ENCODE measurements around a stretch of chr20.

DNA sequence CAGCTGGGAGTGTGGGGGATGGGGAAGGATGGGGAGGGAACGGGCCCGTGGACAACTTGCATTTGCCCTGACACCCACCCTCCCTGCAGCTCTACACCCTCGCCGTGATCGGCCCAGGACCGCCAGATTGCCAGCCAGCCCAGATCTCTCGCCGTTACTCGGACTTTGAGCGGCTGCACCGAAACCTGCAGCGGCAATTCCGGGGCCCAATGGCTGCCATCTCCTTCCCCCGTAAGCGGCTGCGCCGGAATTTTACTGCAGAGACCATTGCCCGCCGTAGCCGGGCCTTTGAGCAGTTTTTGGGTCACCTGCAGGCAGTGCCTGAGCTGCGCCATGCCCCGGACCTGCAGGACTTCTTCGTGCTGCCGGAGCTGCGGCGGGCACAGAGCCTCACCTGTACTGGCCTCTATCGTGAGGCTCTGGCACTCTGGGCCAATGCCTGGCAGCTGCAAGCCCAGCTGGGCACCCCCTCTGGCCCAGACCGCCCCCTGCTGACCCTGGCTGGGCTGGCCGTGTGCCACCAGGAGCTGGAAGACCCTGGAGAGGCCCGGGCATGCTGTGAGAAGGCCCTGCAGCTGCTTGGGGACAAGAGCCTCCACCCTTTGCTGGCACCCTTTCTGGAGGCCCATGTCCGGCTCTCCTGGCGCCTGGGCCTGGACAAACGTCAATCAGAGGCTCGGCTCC is 7.1 kb downstream of the SNX21 start:
- PRO-cap: no peak

DNA sequence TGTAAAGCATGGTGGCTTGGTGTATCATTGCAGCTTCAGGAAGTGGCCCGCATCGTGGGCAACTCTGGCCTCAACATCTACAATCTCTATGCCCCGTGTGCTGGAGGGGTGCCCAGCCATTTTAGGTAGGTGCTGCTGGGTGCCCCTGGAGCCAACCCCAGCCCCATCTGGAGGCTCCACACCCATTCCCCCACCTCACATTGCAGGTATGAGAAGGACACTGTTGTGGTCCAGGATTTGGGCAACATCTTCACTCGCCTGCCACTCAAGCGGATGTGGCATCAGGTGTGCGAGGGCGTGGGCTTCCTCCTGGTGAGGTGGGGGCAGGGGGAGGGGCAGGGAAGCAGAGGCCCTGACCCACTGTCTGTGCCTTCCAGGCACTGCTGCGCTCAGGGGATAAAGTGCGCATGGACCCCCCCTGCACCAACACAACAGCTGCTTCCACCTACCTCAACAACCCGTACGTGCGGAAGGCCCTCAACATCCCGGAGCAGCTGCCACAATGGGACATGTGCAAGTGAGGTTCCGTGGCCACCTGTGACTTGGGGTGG is 3.6 kb downstream of the CTSA start:
- PRO-cap: no peak

GRCh38 chr20:45897519-45898170 is 6.5 kb downstream of the CTSA start:
- PRO-cap: no peak

DNA sequence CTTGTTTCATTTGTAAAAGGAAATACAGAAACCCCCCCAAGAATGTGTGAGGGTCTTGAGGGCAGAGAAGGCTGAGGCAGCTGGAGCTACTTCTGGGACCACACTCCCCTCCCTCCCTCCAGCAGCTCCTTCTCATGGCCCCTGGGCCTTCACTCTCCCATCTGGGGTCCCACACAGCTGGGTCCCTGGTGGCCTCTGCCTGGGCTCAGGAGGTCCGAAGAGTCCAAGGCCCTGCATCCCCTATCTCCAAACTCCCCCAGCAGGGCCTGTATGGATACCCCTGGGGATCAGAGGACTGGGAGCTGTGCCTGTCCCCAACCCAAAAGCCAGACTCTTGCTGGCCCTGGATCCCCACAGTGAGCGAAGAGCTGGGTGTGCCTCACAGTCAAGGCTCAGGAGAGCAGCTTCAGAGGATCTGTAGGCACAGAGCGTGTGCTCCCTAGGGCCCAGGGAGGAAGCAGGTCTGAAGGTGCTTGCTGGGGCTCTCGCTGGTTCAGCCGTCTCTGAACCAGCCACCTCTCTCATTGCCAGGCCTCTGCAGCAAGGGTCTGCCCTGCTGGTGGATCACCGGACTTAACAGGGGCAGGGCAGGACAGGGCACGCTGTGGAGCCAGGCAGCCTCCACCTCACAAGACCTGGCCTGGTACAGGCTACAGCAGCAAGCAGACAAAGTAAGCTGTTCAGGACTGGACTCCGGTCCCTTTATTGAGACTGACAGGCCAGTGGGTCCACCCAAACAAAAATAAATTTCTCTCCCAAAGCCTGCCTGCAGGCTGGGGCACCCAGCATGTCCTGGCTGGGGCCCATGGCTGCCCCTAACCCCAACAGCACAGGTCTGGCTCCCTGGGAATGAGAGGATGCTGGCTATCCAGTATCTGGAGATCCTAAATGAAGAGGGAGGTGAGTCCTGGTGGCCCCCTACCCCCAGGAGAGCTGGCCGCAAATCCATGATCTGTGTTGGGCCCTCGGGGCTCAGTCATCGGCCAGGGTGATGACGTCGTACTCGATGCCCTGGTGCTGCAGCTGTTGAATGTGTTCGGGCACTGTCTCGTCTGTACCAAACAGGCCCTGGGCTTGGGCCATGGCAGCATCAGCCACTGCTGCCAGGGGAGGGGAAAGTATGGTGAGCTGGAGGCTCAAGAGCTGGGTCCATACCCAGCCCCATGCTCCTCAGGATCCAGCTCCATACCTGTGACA is 13.9 kb downstream of the PCIF1 start:
- PRO-cap: no peak

DNA sequence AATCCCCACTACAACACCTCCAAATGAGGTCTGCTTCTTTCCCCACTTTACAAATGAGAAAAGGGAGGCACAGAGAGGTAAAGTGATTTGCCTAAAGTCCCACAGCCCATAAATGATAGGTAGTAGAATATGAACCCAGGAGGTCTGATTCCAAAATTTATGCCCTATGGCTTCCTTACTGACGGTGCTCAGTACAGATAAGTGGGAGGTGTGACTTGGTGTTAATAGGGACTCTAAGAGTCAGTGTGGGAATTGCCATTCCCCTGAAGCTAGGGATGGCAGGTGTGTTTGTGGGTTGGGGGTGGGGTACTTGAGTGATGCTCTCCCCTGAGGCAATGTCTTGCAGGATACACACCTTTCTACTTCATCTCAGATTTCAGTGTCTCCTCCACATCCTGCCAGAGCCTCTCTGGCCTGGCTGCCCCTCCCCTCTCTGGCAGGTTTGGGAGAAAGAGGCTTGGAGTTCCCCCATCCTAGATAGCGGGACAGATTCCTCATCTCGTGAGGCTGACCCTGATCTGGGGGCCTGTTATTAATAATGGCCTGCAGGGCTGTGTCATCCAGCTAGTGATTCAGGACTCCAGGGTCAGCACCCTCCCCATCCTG is 4.0 kb upstream of the MMP9 start:
- PRO-cap: no peak

GRCh38 chr20:46031450-46032396 is 2.7 kb downstream of the SLC12A5 start:
- PRO-cap: no peak

- PRO-cap: no peak
Observed at GRCh38 chr20:46072317-46073268, 17.2 kb downstream of the NCOA5 start.

DNA sequence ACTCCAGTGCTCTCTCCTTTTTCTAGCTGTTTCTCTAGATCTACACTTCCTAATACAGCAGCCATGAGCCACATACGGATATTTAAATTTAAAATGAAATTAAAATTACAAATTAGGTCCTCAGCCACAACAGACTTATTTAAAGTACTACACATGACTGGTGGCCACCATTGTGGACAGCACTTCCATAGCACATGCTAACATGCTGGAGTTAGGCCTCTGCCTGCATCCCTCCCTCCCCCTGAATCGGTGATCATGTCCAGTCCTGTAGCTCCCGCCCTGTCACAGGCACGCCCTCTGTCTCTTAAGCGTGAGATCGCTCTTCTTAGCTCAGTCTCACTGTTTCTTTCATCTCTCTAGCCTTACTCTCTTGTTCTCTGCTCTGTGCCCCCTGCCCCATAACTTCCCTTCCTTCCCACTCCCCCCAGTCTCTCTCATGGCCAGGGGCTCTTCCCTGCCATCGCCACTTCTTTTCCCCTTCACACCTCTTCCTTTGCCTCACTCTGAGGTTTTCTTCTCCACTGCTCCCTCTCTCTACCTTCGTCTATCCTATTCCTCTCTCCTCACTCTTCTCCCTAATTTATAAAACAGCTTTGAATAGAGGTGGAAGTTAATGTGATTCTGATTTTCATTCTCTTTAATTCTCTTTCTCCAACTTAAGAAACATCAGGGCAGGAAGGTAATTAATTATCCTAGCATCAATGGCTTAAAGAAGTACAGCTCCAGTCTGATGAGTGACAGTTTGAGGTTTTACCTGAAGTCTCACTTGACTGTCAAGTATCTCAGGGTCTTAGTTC is 13.4 kb upstream of the SLC35C2 start:
- PRO-cap: no peak

- PRO-cap: no peak
Observed at GRCh38 chr20:46550713-46550943, 174 bp upstream of the OCSTAMP start.

GRCh38 chr20:46562220-46563247 is 12.1 kb upstream of the OCSTAMP start:
- PRO-cap: no peak

GRCh38 chr20:46642595-46643093 is 8.6 kb downstream of the SLC13A3 start:
- PRO-cap: no peak

DNA sequence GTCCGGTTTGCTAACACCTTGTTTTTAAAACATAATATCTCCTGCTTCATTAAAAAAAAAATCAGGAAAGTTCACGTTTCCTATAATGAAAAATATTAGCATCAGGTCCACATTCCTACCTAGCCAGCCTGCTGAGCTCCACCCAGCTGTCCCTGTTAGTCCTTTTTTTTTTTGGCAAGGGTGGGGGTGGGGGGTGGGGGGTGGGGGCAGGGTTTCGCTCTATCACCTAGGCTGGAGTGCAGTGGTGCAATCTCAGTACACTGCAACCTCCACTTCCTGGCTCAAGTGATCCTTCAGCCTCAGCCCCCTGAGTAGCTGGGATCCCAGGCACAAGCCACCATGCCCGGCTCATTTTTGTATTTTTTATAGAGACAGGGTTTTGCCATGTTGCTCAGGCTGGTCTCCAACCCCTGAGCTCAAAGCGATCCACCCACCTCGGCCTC is 7.5 kb upstream of the SLC2A10 start:
- PRO-cap: no peak

DNA sequence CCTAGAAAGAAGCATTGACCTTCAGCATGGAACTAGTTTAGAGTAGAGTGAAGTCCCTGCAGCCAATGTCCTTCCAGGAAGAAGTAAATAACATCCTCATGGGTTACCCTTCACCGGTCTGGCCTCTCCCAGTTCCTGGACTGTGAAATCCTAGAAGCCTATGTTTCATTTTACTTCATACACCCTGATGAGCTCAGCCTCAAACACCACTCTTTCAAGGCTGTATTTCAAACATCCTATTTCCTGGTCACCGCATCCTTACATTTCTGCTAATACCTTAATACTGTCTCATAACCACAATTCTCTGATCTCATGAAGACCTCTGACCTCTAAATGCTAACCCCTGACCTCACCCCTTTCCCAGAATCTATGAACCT is 30.0 kb downstream of the SLC2A10 start:
- PRO-cap: no peak

- PRO-cap: no peak
Observed at GRCh38 chr20:47235896-47236692, 120.4 kb downstream of the ZMYND8 start.

DNA sequence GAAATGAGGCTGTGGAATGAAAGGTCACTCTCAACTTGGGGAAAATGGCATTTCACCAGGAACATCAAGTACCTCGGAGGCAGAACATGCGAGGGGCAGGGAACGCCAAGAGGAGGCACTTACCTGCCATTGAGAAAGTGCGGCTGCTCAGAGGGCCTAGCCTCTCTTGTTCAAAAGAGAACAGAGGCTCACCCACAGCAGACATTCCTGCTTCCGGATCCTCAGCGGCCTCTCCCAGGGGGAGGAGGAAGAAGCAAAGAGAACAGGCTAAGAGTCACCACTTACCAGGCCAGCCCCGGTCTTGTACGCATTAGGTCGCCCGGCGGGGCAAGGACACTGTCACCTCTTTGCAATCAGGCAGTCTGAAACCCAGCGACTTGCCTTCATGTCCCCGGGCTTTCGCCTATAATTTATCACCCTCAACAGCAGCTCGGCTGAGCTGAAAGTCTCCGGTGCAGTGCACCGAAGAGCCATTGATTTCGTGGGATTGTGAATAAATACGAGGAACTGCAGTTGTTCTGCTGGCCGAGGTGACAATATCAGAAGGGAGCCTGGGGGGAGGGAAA is 37.6 kb downstream of the ZMYND8 start:
- PRO-cap: bidirectional peak, plus-strand start at position 313 of the sequence, minus-strand start at position 226 of the sequence

- PRO-cap: no peak
Observed at GRCh38 chr20:47352056-47353156, 4.1 kb downstream of the ZMYND8 start.

- PRO-cap: no peak
Observed at GRCh38 chr20:47468289-47468858, 33.3 kb upstream of the NCOA3 start.

- PRO-cap: no peak
Observed at GRCh38 chr20:47492866-47493495, 8.7 kb upstream of the NCOA3 start.

DNA sequence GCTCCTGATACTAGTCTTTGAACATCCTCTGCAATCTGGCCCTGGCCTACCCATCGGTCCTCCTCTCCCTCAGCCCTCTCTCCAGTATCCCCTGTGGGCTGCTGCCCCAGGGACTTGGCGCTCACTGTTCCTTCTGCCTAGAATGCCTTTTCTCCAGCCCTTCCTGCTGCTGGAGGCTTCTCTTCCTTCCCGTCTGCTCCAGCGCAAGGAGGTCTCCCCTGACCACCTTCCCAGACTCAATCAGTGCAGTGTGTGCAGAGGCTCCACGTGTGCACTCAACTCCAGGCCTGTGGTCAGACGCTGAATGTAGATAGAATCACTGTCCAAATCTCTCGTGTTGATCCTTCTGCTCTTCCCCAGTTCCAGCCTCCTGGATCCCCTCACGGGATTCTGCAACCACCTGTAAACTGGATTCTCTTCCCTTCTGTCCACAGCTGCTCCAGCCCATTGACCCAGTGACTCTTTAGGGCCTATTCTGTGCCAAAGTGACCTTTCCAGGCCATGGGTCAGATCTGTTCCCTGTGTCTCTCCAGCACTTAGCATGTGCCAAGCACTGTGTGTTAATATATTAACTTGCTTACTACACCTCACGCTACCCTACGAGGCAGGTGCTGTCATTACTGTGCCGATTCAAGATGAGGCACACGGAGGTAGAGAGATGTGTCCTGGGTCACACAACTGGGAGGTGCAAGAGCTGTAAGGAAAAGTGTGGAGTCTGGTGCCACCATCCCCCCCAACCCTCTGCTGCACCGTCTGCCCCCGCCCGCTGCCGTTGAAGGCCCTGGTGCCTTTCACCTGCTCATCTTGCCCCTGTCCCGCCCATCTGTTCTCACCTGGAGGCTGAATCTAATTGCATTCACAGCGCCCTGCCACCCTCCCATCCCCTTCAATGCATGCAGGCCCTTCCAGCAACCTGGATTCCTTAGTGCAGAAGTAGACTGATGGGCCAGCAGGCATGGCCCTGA is 112.2 kb downstream of the SULF2 start:
- PRO-cap: no peak

- PRO-cap: no peak
Observed at GRCh38 chr20:47740652-47741384, 44.5 kb downstream of the SULF2 start.

Measured in mesenteric fat pad (tissue), 1 donor.